ENCODE results near the gene ZNF354B.

GRCh38 chr5:177447488-177448371, 1.1 kb downstream of the PRR7 start:
- PRO-cap, result unidirectional peak, minus-strand start at chr5:177448103

- PRO-cap, result no peak
Measured at GRCh38 chr5:177452712-177452980, 6.0 kb downstream of the PRR7 start.

DNA sequence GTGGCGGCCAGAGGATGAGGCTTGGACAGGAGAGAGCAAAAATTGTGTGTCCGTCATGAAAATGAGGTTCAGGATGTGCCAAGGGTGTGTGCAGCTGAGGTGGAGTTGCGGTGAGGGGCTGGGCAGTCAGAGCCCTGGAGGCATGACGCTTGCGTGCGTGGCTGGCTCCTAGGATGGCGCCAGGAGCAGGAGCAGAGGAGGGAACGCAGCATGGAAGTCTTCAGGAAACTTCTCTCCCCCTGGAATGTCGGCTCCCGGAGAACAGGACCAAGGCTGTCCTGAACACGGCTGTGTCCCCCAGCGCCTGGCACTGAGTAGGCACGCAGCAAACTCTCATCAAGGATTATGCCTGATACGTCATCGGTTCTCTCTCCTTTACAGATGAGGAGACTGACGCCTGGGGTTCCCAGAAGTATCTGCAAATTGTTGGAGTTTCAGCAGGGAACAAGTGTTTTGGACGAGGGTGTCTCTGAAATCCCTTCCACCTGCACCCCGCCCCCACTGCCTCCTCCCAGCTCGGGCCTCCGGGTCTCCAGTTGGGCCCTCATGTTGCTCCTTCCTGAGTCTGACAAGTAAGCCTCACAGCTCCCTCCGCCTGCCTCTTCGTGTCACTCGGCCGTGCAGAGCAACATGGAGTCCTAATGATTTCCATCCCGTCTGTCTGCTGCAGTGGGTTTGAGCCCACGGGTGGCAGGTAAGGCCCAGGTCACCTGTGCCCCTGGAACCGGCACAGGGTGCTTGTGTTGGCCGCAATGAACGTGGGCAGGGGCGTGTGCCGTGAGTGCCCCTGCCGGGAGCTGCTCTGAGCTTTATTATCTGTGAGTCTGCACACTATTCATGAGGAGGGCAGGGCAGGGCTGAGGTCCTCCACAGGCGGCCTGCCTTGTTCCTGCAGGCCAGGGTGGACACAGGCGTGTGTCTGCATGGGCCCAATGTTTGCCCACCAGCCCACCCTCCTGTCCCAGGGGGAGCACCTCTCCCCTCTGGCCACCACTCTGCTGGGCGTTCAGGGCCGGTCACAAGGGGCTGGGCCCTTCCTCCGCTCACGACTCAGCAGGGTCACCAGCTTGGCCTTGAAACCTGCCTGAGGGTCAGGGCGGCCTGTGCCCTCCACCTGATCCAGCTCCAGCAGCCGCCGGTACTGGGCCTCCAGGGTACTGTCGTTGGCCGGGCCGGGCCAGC, 6.0 kb upstream of the PDLIM7 start:
- PRO-cap, result no peak

DNA sequence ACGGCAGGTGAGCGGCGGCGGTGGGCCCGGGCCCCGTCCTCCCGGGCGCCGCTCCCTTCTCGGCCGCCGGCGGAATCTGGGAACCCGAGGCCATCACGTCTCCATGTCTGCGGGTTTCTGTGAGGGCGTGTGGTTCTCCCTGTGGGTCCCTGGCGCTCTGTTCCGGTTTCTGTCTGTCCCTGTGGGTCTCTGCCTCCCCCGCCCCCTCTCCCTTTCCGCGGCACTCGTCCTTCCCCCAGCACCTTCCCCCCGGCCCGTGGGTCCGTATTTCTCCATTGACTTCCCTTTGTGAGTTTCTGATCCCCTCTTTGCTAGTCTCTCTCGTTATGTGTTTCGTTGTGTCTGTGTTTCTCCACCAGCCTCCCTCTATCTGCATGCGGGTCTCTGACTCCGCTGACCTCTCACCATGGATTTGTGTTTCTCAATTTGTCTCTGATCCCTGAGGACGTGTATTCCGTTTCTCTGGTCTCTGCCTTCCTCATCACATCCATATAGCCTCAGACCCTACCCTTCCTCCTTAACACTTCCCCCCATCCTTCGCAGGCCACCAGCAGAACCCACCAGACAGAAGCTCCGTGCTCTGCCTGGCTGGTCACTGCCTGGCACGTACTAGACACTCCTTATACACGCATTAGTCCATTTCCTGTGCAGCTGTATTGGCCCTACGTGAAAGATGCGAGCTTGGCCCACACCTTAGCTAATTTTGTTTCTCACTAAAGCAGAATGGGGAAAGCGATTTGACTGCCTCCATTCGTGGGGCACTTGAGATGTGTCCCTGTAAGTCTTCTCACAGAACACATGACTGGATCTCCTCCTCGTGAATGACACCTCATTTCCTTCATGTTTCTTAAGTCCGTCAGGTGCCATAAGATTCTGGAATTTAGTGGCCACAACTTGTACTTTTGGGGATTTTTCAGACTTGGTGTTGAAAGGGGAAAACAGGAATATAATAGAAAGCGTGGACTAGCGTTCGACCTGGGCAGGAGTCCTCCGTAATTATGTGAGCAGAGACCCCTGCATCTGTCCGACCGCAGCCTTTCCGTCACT, 645 bp downstream of the B4GALT7 start:
- PRO-cap, result bidirectional peak, plus-strand start at position 160 of the sequence, minus-strand start at position 161 of the sequence; unidirectional peak, minus-strand start at position 499 of the sequence; unidirectional peak, minus-strand start at position 597 of the sequence

DNA sequence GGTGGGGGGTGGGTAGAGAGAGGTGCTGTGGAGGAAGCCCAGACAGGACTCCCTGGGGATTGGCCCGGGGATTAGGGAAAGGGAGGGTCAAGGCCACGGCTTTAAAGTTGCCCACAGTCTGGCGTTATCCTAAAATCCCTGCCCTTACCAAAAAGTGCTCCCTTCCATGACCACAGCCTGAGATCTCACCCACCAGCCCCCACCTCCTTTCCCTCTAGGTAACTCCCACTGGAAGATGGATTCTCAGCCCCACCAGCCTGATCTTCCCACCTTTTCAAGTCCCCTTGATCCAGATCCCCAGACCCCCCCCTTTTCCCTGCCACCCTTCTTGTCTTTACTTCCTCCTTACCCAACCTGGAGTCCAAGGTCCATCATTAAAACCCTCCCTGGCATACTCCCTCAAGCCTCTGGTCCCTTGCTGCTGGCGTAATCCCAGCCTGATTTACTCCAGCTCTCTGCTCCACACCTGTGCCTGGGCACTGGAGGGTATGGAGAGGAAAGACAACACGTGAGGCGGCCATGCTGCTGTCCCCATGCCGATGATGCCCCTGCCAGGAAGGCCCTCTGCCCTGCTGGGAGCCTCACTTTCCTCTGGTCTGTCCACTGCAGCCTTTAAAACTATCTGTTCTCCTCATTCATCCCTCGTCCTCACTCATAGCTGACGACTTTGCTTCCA, 5.0 kb downstream of the B4GALT7 start:
- PRO-cap, result no peak

GRCh38 chr5:177610889-177612035, 11.3 kb downstream of the B4GALT7 start:
- PRO-cap, result no peak

GRCh38 chr5:178006650-178007088, 10.6 kb upstream of the PROP1 start:
- PRO-cap, result no peak

DNA sequence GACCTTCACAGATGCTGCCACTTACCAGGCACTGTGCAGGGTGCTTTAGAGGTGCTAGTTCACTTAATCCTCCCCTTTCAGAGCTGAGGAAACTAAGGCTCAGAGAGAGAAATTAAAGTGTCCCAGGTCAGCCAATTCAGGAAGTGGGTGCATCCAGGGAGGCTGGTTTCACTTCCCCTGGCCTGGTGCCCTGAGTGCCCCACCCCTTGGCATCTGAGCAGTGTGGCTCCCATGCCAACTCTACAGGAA, 4.5 kb upstream of the N4BP3 start:
- PRO-cap, result no peak

DNA sequence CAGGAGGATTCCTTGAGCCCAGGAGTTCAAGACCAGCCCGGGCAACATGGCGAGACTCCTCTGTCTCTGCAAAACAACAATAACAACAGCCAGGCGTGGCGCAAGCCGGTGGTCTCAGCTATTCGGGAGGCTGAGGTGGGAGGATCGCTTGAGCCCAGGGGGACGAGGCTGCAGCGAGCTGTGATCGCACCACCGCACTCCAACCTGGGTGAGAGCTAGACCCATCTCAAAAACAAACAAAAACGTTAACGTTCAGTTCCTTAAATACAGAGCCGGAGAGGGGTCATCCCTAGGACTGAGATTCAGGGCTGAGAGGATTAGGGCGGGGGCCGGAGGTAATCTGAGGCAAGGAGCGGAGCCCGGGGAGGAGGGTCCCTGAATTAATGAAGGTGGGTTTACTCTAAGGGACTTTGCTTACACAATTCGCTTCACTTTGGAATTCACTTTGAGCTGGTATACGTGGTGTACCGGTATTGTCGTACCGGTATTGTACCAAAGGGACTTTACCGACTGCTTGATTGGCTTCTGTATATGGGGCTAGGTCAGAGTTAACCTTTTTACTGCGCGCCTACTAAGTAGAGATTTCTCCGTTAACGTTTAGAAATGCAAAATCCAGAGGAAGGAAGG, 715 bp downstream of the NHP2 start:
- PRO-cap, result no peak

- PRO-cap, result no peak
Measured at GRCh38 chr5:178182142-178182638, 5.0 kb downstream of the GMCL2 start.

DNA sequence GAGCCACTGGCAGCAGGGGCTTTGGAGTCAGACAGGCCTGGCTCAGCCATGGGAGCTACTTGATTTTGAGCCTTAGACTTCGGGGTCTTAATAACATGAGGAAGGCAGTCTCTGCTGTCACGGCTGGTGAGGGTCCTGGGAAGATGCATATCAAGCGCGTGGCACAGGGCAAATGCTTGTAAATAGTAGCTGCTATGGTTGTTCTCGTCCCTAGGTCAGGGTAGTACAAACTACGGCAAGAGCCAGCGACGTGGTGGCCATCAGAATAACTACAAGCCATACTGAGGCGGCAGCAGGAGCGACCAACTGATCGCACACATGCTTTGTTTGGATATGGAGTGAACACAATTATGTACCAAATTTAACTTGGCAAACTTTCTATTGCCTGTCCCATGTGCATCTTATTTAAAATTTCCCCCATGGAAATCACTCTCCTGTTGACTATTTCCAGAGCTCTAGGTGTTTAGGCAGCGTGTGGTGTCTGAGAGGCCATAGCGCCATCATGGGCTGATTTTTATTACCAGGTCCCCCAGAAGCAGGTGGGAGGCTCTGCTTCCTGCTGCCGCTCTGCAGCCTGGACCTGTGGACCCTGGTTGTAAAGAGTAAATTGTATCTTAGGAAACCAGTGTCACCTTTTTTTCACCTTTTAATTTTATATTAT, 6.1 kb downstream of the HNRNPAB start:
- PRO-cap, result no peak

DNA sequence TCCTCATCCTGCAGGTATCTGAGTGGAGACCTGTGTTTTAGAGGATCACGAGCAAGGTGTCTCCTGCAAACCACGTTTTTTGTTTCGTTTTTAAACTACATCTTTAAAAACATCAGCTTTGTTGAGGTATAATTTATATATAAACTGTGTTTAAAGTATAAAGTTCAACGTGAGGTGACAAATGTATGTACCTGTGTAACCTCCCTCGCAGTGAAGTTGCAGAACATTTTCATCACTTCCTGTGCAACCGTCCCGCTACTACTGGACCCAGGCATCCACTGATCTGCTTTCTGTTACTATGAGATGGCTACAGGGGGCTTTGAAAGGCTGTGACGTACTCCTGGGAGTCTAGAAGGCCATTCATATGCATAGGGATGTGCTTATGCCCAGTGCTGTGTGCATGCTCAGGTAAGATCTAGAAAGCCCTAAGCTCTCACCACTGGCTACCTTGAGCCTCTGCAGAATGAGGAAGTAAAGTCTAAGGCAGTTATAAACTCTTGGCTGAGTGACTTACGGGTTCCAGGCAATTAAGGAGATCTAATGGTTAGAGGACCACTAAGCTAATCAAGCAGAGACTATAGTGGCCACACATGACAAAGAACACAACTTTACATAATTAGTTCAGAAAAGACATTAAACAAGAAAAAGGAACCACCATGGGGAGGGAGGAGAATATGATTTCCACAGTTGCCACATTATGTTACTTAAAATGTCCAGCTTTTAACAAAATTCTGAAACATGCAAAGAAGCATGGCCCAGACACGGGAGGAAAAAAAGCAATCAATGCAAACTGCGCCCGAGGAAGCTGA, 11.8 kb downstream of the HNRNPAB start:
- PRO-cap, result no peak

GRCh38 chr5:178226452-178227104, 6.0 kb downstream of the PHYKPL start:
- PRO-cap, result no peak

DNA sequence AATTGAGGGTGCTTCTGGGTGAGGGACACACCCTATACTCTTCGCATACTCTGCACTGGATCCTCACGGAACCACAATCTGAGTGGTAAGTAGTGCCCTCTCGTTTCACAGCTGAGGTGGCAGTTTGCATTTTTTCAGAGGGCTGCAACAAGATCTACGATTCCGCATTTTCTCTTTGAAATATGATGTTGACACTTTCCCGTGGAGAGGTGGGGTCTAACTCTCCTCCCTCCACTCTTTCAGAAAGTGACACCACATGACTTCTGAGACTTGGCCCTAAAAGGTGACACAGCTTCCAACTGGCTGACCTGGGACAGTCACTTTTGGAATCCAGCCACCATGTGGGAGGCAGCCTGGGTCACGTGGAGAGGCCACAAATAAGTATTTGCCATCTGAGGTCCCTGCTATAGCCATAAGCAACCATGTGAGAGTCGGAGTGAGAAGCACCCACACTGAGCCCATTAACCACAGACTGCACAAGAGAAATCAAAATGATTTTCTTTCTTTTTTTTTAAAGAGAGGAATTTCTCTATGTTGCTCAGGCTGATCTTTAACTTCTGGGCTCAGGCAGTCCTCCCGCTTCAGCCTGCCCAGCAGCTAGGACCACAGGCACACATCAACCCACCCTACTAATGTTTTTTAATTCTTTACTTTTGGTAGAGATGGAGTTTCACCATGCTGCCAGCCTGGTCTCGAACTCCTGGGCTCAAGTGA, 4.1 kb upstream of the PHYKPL start:
- PRO-cap, result unidirectional peak, plus-strand start at position 413 of the sequence

DNA sequence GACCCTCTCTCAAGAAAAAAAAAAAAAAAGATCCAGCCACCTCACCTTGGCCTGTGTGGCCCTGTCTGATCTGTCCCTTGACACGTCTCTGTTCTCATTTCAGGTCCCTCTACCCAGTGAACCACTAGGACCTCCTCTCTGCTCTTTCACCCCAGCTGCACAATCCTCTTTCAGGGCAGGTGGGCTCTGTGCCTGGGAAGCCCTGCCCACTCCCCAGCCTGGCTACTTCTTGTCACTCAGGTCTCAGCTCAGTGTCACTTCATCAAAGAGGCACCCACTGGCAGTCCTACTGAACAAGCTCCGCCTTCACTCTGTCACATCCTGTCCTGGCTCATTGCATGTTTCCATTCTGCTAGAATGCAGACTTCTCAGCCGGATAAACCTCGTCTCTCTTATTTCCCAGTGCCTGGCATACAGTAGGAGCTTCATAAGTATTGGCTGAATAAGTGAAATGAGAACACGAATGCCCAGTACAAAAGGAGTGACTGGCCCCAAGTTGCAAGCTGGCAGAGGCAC, 98.1 kb upstream of the PHYKPL start:
- PRO-cap, result no peak

DNA sequence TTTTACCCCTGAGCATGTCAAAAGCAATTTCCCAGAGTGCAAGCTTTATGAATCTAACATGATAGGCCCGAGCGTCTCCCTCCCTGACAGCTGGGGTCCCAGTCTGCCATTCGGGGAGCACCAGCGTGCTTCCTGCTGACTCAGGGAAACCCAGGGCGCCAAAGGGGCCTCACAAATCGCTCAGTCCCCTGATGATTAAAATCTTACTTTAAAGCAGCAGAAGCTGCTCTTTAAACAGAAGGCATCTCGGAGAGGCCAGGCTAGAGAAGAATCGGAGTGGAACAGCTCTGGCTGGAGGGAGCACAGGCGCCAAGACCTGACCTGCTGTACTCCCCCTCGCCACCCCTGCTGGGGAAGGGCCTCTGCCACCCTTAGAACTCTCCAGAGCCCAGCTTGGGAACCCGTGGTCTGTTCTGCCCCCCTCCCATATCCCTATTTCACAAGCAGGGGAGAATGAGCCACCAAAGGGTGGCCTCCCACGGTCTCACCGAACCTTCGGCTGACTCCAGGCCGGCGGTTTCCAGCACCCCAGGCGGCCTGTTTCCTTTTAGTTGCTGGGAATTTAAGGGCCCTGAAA, 147.7 kb downstream of the COL23A1 start:
- PRO-cap, result unidirectional peak, plus-strand start at position 237 of the sequence

DNA sequence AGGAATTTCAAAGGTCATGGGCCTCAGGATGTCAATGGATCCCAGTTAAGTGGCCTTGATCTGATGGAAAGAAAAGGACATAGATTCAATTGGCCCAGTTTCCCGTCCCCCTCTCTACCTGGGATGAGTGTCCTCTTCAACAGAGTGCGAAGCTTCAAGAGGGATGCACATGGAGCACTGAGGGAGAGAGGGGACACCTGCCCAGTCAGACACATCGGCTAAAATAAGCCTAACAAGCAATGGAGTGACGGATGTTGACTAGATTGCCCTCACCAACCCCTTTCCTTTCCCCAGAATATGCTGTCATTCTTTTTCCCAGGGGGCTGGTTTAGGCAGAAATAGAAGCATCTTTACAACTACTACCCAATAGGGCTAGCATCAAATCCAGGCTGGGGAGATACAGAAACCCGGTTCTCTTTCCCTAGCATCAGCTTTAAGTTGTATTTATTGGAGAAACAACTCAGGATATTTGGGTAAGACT, 7.1 kb downstream of the CLK4 start:
- PRO-cap, result no peak

DNA sequence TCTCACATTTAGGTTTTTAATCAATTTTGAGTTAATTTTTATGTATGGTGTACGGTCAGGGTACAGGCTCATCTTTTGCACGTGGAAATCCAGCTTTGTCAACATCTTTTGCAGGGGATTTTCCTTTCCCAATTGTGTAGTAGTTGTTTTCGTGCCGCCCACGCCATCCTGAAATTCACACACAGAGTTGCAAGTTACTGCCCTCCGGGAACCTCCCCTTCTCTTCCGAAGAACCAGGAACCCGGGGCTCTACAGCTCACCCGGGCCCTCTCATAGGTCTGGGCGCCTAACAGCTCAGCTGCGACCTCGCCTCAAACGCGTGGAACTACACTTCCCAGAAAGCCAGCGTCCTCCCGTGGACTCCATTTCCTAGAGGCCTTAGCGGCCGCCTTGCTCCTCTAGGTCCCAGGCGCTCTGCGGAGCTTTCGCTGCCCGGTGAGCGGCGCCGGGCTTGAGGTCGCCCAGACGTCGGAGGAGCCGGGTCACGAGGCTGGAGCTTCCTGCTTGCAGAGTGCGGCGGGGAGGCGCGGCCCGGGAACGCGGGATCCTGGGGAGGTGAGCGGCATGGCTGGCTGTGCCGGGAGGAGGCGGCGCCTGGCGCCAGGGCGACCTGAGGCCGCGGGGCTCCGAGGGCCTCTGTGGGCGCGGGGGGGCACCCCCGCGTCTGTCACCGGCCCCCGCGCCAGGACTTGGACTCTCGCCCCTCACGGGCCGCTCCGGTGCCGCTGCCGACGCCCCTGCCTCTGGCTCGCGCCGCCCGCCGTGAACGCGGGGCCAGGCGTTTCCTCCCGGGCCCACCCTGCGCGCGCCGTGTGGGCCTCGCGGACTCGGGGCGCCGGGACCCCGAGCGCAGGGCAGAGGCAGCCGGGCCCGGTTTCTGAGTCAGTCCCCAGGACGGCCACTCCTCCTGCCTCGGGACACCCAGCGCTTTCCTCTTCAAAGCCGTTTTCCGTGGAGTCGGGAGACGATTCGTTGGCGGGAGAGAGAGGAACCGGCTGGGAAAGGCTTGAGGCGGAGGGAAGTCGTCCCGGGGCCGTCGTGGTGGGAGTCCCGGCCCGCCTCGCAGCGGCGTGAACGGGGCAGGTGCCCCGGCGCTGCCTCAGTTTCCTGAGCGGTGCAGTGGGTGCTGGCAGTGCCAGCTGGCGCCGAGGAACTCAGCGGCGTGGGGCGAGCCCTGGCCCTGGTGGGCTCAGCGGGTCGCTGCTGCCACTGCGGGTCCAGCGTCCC, at the start of gene ZNF354B:
ZNF354B (plus strand) TSS at position 381 of the 1,227 bp plus-strand sequence.
- PRO-cap, result bidirectional peak, plus-strand start at position 464 of the sequence, minus-strand start at position 183 of the sequence

GRCh38 chr5:179266706-179267431, 78.4 kb downstream of the ADAMTS2 start:
- PRO-cap, result no peak

- PRO-cap, result no peak
Measured at GRCh38 chr5:179275567-179276420, 69.5 kb downstream of the ADAMTS2 start.

Data from SEM (cell line).